Umbilical cord (tissue), 2 donors: Measurements from ENCODE around the genes MBD6, OS9, CDK4 and MARCHF9.

DNA sequence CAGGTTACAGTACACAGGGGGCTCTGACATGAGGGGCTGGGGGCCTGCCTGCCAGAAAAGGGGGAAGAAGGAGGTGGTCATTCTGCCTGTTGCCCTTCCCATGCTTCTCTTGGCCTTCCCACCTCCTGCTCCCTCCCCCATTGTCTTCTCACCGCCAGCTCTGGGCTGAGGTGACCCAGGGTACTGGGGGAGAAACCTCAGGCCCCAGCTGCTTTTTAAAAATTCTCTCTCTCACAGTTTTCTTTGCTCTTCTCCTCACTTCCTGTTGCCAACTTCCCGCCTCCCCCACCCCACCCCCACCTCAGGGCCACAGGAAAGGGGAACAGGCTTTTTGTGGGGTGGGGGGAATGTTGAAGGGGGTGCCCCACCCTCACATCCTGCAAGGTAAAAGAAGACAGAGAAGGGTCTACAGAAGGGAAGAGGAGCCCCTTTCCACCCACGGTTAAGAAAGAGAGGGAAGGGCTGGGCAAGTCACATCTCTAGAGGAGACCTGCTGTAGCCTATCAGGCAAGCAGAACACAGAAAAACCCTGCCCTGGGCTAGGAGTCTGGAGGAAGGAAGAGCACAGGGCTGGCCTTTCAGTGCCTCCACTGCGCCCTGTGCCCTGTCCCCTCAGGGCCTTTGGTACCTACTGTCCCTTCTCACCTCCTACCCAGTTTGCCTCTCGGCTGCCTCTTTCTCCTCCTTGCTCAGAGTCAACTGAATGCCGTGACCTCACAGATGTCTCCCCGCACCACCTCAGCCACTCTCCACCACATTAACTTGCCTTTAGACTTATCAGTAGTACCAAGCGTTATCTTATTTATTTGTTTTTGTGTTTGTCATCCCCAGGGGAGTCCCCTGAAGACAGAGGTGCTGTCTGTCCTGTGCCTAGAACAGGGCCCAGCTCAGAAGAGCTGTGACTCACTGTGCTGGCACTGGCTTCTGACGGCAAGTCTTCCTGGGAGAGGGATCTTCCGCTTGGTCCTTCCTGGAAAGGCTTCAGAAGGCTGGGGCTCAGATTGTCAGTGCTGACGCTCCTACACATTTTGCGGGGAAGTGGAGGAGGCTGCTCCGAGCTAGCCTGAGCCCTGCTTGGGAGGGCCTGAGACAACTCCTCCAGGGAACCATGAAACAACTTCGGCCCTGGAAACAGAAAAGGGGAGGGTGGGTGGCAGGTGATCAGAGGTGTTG is 1.6 kb downstream of the ARHGAP9 start:
- RAMPAGE, long total RNA, result no peak

- RAMPAGE, long total RNA, result no peak
These were observed 691 bp downstream of the MARS1 start for GRCh38 chr12:57488214-57489303.

- RAMPAGE, long total RNA, result no peak
These were observed 9.4 kb downstream of the MARS1 start for GRCh38 chr12:57497310-57497714.

- RAMPAGE, long total RNA, result no peak
These were observed 4.0 kb downstream of the DDIT3 start for GRCh38 chr12:57516211-57516745.

DNA sequence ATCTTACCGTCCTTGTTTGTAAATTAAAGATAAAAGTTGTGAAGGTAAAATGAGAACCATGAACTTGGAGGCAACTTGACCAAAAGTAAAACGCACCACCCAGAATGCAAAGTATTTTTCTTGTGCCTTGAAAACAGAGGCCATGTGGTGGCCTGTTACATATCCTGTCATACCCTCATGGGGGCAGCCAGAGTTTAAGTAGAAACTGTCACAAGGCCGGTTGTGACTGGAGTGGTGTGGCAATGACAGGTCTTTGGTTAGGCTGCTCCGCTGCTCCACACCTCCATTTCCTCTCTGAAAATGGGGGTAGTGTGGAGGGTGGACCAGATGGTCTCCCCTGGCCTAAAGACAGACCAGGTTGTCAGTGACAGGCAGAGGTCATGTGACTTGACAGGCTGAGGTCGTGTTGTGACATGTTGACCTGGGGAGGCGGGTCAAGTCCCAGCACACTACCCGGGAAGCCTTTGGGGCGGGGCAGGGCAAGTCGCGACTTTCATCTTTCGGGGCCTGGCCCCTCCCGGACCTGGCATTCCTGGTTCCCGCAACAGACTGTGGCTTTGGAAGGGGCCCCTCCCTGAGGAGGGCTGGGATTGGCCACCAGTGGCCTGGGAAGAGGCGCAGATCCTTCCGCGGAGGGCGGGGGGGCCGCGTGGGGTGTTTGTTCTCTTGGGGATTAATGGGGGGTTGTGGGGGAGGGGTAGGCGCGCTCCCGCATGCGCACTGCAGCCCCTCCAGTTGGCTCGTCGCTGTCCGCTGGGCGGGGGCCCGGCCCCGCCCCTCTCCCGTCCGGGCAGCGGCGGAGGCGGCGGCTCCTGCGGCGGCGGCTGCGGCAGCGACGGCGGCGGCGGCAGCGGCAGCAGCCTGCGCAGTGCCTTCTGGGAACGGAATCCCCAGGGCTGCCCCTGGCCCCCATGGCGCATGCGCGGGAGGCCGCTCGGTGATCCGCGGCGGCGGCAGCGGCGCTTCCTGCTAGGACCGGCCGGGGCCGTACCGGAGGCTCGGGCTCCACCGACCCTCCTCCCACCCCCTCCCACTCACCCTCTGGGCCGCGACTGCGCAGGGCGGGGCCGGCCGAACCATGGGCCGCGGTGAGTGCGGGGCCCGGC is at the start of gene MBD6:
TSS of gene MBD6 (plus strand) at position 901 of the 1,106 bp plus-strand sequence.
- RAMPAGE, long total RNA, result no peak

DNA sequence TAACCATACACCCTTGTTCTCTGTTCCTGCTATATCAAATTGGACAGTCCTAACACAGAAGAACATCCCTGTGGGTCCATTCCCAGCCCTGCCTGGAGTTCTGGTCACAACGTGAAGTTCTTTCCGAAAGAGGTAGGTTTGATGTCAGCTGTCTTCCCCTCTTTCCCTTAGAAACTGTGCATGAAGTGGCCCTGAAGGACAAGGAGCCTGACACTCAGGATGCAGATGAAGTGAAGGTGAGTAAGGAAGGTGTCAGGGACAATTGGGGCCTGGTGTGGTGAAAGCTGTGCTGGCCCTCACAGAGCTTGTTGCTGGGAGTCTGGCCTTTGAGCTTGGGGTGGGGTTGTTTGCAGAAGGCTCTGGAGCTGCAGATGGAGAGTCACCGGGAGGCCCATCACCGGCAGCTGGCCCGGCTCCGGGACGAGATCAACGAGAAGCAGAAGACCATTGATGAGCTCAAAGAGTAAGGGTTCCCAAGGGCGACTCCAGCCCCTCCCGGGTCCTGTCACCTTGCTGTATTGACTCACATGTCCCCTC is 15.0 kb upstream of the PIP4K2C start:
- RAMPAGE, long total RNA, result no peak

GRCh38 chr12:57693509-57694493 is at the start of gene OS9:
OS9 (plus strand) TSS chr12:57694132.
- RAMPAGE, long total RNA, result no peak

DNA sequence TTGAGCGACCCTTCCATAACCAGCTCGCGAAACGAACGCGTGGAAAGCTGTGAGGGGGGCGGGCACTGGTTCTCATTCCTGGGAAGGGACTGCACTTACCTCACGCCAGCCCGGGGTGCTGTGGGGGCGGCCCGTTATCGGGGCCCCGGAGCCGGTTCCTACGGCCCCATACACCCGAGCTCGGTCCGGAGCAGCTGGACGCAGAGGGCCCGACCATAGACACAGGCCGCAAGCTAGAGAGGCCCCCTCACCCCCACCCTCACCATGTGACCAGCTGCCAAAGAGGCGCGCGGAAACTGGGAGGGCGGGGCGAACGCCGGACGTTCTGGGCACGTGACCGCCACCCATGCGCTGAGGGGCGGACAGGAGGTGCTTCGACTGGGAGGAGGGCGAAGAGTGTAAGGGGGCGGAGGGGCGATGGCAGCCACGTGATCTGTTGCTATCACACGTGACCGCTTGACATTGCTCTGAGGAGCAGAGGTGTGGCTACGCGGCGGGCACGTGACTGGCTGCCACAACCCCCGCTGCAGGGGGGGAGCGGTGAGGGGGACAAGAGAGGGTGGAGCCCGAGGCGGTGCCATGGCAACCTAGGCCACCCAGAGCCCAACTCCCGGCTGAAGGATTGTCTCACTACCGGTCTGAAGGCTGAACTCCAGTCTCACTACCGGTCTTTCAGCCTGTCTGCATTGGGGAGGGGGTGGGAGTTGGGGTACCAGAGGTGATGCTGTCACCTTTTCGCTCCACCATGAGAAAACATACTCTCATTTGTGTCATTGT is at the start of gene CDK4:
TSS of gene CDK4 (minus strand) at position 235 of the 777 bp plus-strand sequence.
- RAMPAGE, long total RNA, result no peak

GRCh38 chr12:57754091-57755247 is at the start of gene MARCHF9:
MARCHF9 (plus strand) TSS chr12:57755103.
- RAMPAGE, long total RNA, result no peak

DNA sequence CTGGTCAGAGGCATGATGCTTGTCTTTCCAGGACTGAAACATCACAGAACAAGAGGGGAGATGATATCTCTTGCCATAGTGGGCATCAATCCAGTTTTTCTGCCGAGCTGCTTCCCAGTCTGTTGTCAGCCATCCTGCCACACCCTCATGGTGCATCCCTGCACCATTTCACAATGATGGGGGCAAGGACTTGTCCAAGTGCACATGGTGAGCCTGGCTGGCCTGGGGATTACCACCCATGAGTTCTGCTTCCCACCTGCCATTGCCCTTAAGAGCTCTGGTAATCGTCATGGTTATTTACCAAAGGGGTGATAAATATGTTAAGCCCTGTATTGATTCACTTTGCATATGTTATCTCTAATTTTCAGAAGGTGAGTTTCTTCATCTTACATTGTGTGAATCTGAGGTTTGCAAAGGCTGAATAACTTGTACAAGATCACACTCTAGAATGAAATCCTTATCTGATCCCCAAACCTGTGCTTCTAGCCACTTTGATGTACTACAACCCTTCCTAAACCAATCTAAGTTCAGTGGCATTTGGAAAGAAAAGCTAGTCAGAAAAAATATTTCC is 2.4 kb downstream of the AVIL start:
- RAMPAGE, long total RNA, result no peak

- RAMPAGE, long total RNA, result no peak
These were observed 9.8 kb downstream of the CTDSP2 start for GRCh38 chr12:57836294-57837469.

GRCh38 chr12:57881365-57882171 is 35.0 kb upstream of the CTDSP2 start:
- RAMPAGE, long total RNA, result no peak

DNA sequence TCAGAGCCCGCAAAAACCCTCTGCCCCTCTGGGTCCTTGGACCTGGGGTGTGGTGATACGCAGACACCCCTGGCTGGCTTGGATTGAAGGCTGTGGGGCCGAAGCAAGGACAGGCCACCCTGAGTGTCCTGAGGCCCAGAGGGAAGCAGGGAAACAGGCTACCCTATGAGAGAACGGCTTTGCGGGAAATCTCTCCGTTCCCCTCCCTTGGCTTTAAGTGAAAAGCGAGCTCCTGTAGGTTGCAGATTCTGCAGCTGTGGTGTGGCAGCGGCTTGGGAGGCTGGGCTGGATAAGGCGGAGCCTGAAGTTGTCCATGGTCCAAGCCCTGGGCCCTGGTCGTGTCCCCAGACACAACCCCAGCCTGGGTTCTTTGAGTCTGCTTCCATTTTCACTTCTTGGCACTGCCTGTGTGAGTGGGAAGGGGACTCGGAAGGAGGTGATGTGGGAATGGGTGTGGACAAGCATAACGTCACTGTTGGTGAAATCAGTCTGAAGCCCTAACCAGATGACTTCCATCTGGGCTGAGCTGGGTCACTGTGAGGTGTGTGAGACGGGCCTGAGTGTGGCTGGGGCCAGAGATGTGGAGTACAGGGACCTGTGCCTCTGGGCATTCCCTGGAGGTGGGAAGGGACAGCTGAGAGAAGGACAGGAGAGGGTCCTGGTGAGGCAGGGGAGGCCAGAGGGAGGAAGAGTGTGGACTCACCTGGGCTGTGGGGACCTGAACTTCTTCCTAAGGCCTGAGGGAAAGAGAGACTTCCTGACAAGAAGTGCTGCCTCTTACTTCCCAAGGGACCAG is 43.0 kb upstream of the CTDSP2 start:
- RAMPAGE, long total RNA, result no peak

GRCh38 chr12:57893199-57893670 is 46.7 kb upstream of the CTDSP2 start:
- RAMPAGE, long total RNA, result no peak

DNA sequence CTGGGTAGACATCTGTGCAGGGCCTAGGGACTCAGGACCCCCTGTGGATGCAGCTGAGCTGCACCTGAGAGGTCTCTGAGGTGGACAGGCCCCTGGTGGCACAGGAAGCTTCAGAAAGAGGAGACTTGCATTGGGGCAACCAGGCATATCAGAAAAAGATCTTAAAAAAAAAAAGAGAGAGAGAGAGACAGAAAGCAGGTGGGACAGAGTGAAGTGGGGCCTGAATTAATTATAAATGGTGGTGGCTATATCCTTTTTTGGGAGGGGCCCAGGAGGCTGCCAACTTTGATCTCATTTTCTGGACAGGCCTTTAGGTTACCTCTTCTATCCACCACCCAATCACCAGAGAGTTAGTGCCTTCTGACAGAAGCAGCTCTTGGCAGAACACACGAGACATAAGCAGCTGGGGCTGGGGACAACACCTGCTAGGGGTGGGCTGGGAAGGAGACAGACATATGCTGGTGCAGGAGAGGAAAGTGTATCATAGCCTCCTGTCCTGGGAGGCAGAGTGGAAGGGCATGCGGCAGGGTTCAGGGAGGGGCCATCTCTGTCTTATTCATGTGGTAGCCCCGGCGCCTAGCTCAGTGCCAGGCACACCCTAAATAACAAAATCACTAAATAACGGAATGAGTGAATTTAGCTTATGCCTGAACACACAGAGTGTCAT is 46.6 kb upstream of the ATP23 start:
- RAMPAGE, long total RNA, result no peak

GRCh38 chr12:58425267-58425933 is 484.0 kb downstream of the ATP23 start:
- RAMPAGE, long total RNA, result no peak

DNA sequence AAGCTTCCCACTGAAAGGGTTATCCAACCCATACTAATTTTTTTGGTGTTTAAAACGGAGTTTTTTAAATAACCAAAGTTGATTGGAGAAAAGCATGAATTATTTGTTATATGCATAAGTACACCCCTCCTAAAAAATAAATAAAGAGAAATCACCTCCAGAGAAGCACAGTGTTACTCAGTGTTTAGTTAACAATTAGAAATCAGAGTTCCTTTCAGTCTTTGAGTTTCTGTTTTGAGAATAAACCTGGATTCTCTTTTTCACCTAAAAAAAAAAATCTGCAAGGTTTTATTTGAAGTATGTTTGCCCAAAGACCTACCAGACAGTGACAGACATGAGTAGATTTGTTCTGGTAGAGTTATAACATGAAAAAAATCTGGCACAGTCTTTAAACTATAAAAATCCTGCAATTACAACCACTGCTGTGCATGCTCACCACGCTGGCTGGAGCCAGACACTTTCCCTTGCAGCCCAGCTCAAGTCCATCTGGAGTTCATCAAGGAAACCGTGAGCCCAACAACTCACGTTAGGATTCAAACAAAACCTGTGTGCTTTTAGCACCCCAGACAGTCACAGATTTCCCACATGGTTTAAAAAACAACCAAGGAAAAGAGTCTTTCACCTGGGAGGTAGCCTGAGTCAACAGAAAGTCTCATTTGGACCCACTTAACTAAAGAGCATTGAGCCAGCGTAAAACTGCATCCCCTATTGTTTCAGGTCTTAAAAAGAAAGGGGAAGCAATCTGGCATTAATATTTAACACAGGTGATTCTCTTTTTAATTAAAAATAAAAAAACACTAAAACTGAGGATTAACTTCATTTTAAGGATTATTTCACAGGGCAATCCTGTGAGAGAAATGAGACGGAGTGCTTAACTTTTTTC is 4.8 kb downstream of the LRIG3 start:
- RAMPAGE, long total RNA, result no peak

DNA sequence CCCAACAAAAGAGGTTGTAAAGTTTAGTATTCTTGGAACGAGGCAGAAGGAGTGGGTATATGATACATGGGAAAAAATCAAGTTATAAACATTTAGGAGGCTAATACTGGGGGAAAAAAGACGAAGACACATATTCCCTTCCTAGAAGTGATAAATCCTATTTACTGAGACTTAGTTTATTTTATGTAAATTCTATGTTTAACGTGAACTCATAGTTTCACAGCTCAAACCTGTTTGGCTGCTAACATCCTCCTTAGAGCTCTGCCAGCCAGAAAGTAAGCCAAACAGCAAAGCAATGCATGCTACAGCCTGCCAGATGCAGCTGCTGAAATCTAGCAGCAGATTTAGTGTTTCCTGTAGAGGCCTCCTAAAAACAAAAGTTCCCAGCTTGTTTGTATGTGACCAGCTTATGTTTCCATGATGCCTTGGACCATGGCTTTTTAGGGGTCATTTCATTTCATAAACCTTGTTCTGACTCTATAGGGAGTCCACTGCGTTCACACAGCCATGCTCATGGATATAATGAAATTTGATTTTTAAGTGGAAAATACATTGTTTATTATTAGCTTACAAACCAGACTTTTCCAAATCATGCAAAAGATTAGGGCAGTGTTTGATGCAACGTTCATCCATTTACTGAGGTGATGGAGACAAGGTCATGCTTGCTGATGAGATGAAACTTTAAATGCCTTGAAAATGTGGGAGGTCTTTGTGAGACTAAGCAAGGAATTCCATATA is 157.3 kb upstream of the LRIG3 start:
- RAMPAGE, long total RNA, result no peak

DNA sequence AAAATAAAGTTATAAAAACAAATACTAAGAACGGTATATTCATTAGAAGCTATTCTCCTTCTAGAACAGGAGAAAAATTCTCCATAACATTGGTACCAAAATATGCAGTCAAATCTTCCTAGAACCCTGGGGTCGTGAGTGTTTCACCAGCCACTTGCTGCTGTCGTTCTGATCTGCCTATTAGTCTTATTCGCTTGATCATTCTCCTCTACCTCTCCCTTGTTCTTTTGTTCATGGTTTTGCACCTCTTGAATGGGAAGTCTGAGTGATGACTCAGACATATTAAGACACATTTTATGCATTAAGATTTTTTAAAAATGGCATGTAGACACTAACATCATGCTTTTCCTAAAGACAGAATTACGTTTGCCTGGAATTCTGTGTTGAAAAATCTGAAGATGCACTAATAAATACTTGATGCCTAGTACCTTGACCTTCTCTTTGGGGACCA is 159.1 kb upstream of the LRIG3 start:
- RAMPAGE, long total RNA, result no peak

DNA sequence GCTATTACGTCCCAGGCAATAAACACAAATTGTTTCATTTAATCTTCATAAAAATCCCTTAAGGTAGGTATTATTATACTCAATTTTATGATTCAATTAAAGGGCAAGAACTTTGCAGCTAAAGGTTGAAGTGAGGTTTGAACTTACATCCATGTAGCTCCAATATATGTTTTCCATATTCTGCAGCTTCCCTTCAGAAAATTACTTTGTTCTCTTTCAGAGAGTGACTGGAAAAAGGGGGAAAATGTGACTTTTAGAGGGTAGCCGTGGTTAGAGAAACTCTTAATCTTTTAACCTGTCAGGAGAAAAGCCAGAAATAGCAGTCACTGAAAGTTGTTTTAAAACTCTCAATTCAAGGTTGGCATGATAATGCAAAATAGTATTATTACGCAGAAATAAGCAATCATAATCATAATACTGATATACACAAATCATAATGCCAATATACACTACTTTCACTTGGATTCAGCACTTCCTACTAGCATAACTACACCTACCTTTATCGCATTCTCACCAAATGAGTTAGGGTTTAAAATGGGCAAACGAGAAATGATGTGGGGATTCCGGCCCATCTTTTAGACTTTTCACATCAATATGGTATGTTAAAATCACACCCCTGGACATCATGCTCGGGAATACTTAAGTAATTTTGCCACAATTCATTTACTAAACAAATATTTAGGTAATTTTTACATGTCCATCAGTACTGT is 1.4 kb upstream of the USP15 start:
- RAMPAGE, long total RNA, result no peak